ENCODE measurements around the gene NECAB2.

- CAGE, long polyA plus RNA = no peak
- RRBS = no CpG with 5 or more reads among the region's 5 CpGs
Observed at GRCh38 chr16:82655235-82655805, 28.6 kb downstream of the CDH13 start.

- CAGE, long polyA plus RNA = no peak
- RRBS = no CpG with 5 or more reads among the region's 7 CpGs
Observed at GRCh38 chr16:82713457-82714174, 86.8 kb downstream of the CDH13 start.

DNA sequence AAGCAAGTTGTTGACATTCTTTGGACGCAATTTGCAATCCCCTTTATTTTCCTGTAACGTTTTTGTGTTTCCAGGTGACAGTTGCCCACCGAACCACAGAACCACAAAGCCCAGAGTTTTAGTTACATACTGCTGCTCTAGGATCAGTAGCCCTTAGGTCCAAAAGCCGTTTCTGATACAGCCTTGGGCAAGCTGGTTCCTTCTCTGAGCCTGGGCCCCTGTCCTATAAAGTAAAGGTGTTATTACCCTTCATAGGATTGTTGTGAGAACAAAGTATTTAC, 461.5 kb downstream of the CDH13 start:
- CAGE, long polyA plus RNA = no peak
- RRBS = no CpG with 5 or more reads among the region's 4 CpGs

GRCh38 chr16:83137186-83137830, 510.5 kb downstream of the CDH13 start:
- CAGE, long polyA plus RNA = no peak
- RRBS = no CpG with 5 or more reads among the region's 17 CpGs

DNA sequence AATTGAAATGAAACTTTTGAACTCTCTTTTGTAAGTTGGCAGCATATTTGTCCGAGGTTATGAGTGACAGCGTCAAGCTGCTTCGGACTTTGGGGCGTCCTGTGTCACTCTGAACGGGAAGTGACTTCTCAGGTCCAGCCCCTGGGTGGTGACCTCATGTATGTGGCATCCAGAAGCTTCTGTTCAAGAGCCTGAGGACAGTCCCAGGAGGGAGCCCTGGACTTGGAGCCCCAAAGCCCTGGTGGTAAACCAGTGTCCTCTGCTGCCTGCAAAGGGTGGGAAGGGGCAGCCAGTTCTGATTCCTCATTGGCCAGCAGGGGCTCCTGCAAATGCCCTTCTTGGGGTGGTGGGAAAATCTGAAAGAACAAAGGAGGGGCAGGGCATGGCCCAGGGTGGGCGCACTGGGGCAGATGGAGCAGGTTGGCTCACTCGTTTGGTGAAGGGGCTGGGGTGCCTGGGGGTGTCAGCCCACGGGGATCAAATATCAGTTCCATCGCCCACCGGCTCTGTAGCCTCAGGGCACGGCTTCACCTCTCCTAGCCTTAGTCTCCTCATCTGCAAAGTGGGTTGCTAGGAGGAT, 1.6 kb downstream of the OSGIN1 start:
- CAGE, long polyA plus RNA = no peak
- RRBS = no CpG with 5 or more reads among the region's 11 CpGs

DNA sequence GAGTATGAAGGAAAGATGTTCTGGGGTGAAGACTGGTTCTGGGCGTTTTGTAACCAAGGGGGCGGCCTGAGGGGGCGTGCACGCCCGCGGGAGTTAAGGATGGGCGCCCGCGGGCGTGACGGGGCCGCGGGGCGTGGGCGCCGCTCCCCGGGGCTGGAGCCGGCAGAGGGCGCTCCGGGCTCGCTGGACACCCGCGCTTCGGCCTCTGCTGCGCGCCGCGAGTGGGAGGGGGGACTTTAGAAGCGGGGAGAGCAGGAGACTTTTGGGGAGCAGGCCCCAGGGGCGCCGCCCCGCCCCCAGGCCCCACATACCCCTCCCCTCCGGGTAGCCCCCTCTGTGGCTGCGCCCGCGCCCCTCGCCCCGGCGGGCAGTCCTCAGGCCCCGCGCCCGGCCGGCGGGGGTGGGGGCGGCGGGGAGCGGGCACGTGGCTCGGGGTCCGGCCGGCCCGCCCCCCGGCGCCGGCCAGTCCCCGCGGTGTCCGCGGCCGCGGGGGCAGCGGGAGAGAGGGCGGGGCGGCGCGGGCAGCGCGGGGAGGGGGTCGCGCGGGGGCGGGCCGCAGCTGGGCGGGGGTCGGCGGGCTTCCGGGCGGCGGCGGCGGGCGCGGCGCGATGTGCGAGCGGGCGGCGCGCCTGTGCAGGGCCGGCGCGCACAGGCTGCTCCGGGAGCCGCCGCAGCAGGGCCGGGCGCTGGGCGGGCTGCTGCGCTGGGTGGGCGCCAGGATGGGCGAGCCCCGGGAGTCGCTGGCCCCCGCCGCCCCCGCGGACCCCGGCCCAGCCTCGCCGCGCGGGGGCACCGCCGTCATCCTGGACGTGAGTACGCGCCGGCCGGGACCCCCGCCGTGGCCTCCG, at the start of gene NECAB2:
Gene NECAB2, plus strand, starts transcription at position 204 of the 848 bp plus-strand sequence.
- CAGE, long polyA plus RNA = no peak
- RRBS = 2% methylated on average over 57 of the region's 123 CpGs

GRCh38 chr16:84058572-84059167, 16.1 kb upstream of the SLC38A8 start:
- CAGE, long polyA plus RNA = no peak
- RRBS = no CpG with 5 or more reads among the region's 14 CpGs

GRCh38 chr16:84550008-84550499, 45.6 kb upstream of the MEAK7 start:
- CAGE, long polyA plus RNA = no peak
- RRBS = no CpG with 5 or more reads among the region's 5 CpGs

GRCh38 chr16:84650607-84651021, 2.3 kb downstream of the KLHL36 start:
- CAGE, long polyA plus RNA = no peak
- RRBS = no CpG with 5 or more reads among the region's 8 CpGs

- CAGE, long polyA plus RNA = no peak
- RRBS = no CpG with 5 or more reads among the region's 56 CpGs
Observed at GRCh38 chr16:84661218-84662070, 13.1 kb downstream of the KLHL36 start.

DNA sequence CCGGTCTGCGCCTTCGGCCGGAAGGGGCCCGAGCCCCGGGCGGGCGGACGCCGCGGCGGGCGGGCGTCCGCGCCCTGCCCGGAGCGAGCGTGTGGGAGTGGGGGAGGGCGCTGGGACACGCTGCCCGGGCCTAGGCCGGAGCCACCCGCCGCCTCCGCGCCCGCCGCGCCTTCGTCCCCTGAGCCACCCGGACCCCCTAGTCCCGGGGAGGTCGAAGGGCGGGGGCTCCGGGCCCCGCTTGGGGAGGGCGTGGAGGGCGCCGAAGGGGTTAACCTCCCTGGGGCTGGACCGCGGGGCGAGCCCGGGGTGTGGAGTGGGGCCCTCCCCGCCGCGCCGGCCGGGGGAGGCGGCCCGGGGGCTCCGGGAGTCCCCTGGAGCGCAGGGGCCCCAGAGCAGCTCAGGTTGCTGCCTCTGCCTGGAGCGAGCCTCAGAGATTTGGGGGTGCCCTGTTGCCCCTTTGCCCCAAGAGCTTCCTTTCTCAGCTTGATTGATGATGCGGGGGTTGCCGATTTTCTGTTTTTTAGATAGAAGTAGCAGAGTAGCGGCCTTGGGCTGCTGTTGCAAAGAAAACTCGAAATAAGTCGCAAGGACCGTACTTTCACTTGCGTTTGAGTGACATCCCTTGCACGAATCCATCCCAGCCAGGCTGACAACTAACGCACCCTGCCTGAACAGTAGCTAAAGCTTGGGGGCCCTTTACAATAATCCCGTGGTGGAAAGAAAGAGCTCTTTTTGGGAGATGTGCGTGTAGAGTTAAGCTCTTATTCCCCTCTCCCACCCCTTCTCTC, 513 bp downstream of the USP10 start:
- CAGE, long polyA plus RNA = no peak
- RRBS = 1% methylated on average over 37 of the region's 65 CpGs

DNA sequence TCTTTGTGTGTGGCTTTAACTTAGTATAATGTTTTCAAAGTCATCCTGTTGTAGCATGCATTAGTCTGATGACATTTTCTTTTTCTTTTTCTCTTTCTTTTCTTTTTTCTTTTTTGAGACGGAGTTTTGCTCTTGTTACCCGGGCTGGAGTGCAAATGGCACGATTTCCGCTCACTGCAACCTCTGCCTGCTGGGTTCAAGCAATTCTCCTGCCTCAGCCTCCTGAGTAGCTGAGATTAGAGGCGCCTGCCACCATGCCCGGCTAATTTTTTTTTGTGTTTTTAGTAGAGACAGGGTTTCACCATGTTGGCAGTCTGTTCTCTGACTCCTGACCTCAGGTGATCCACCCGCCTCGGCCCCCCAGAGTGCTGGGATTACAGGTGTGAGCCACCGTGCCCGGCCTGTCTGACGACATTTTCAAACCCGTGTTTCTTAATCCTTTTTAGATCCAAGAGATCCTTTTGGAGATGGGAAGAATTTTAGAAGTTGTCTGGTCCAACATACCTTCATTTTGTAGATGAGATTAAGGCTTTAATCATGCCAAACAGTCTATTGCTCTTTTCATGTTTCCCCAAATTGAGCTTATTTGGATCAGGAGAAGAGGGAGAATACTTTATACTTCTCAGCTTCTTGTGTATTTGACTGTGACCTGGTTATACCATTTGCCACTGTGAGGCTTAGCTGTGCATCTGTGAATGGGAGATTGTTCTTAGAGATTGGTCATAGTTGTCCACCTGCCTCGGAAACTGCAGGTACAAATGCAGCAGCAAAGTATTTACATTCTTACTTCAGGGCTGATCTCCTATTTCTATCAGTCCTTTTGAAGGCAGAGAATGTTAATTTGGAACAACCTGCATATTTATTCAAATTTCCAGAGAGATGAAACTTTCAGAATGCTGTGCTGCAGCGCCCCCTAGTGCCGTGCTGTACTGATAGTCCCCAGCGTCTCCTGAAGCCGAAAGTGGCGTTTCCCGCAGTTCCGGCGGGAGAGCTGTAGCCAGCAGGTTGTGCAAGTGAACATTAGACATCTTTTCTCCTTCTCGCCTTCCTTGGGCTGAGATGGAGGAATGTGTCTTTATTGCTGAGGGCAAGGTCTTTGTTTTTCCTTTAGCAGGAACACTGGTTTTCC, 25.9 kb downstream of the USP10 start:
- CAGE, long polyA plus RNA = no peak
- RRBS = no CpG with 5 or more reads among the region's 22 CpGs

GRCh38 chr16:84739641-84740106, 39.9 kb downstream of the USP10 start:
- CAGE, long polyA plus RNA = no peak
- RRBS = no CpG with 5 or more reads among the region's 5 CpGs

DNA sequence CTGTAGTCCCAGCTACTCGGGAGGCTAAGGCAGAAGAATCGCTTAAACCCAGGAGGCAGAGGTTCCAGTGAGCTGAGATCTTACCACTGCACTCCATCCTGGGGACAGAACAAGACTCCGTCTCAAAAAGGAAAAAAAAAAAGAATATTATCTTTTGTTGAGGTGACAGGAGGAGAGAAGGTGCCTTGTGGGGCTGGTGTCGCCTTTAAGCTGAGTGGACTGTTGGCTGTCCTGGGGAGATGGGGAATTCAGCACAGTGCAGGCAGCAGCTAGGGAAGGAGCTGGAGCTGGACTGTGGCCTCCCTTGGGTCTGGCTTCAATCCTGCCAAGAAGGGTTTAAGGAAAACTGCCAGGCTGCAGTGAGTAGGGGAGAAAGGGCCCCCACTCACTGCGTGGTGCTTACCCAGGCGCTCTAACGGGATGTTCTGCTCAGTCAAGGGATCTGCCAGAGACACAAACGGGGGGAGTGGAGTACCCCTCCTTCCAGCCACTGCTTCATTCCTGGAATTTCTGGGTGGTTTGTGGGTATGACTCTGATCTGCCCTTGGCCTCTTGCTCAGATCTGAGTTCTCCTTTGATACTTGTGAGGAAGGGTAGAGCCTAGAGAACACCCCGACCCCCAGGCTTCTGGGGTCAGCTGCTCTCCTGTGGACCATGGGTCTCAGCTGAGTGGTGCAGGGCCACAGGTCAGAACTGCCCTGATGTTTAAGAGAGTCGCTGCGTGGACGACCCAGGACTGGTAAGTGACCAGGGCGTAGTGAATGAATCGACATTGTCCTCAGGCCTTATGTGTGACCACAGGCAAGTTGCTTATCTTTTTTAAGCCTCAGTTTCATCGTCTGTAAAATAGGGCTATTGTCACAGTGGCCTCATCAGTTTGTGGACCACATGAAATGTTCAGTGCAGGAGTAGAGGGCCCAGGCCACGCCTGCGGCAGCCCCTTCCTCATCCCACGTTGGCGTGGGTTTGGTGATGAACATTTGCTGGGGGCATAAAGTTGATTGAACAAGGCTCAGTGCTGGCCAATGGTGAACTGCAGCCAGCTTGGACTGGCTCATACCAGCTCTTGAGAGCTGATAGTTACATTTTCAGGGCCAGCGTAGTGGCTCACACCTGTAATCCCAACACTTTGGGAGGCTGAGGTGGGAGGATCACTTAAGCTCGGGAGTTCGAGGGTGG, 9.6 kb downstream of the CRISPLD2 start:
- CAGE, long polyA plus RNA = no peak
- RRBS = no CpG with 5 or more reads among the region's 22 CpGs

DNA sequence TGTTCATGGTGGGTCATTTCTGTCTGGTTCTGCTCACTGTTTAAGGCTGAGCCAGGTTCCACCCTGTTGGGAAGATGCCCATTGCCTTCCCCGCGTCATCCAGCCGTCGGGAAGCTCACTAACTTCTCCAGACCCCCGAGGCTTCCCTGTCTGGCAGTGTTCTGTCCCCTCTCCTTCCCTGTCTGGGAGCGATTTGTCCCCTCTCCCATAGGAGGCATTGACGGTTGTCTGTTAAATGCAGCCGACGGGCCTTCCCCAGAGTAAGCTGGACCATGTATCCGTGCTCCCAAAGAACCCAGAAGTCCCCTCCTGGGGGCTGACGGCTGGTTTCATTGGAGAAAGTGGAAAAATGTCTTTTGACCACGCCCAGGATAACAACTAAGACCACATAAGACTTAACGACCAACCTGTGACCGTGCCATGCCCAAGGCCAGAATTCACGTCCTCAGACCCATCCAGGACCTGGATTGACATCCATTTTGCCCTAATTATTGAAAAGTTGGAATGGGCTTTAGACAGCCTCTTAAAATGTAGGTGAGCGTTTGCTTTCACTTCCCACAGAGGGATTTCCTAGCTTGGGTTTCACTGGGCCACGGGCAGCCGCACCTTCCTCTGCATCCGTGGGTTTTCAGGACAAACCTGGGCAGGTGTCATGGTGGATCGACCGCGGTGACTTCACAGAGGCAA, 27.0 kb downstream of the CRISPLD2 start:
- CAGE, long polyA plus RNA = no peak
- RRBS = no CpG with 5 or more reads among the region's 22 CpGs

- CAGE, long polyA plus RNA = no peak
- RRBS = 30% methylated on average over 1 of the region's 24 CpGs
Observed at GRCh38 chr16:84924405-84925203, 86.7 kb downstream of the ZDHHC7 start.

GRCh38 chr16:85001818-85002972, 9.1 kb downstream of the ZDHHC7 start:
- CAGE, long polyA plus RNA = no peak
- RRBS = no CpG with 5 or more reads among the region's 25 CpGs

DNA sequence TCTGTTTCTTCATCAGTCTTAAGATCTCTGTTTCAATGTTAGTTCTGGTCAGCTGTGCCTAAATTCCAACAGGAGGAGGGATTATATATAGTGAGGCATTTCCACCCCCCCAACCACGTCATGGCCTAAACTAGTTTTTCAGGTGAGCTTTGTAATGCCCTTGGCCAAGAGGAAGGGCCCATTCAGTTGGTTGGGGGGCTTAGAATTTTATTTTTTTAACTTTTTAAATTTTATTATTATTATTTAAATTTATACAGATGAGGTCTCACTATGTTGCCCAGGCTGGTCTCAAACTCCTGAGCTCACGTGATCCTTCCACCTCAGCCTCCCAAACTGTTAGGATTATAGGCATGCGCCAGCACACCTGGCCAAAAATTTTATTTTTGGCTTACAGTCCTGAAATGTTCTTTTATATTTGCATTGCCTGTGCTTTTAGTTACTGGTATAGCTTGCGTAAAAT, 4.6 kb upstream of the ZDHHC7 start:
- CAGE, long polyA plus RNA = no peak
- RRBS = no CpG with 5 or more reads among the region's 4 CpGs

DNA sequence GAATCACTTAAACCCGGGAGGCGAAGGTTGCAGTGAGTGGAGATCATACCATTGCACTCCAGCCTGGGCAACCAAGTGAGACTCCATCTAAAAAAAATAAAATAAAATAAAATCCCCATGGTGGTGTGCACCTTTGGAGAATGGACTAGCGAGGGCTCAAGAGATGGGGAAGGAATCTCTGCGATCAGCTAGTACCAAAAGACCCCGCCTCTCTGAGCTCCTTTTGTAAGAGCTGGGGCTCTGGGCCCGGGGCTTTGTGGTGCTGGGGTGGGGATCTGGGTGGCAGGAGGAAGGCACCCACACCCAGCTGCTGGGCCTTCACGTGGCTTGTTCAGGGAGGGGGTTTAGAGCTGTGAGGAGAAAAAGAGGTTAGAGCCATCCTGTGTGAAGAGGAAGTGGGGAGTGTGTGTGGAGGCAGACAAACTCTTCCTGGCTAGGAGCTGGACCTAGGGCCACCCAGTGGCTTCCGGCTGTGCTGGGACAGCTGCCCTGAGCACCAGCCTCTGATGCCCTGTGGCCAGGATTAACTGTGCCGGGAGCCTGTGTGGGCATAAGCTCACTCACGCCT, 7.6 kb downstream of the CIBAR2 start:
- CAGE, long polyA plus RNA = no peak
- RRBS = 32% methylated on average over 2 of the region's 10 CpGs

DNA sequence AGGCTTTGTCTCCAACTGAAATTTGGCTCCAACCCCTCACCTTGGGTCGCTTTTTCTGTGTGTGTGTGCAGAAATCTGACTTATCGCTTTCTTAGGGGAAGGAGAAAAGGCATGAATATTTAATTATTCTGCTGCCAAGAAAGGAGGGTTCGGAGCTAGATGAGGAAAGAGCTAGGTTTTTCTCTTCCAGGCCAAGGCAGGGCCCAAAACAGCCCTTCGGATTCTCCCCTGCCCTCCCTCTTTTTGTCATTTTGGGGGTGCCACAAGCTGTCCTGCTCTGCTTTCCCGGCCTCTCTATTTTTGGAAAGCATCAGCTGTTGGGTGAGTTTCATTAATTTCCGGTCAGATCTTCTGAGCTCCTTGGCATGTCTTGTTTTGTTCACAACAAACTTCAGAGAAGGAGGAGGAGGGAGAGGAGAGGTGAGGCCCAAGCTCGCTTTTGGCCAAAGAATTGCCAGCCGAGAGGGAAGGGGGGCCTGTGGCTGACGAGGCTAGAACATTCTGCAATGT, 18.0 kb upstream of the CIBAR2 start:
- CAGE, long polyA plus RNA = no peak
- RRBS = 12% methylated on average over 1 of the region's 9 CpGs